Kidney epithelial cell (primary cell): ENCODE measurements around the genes CD244, TSTD1, FCER1G, NR1I3, OLFML2B and NOS1AP.

- RAMPAGE, long total RNA: no peak
- RRBS: no CpG with 5 or more reads among the region's 4 CpGs
Observed at GRCh38 chr1:160712689-160713120, 1.1 kb upstream of the CD48 start.

DNA sequence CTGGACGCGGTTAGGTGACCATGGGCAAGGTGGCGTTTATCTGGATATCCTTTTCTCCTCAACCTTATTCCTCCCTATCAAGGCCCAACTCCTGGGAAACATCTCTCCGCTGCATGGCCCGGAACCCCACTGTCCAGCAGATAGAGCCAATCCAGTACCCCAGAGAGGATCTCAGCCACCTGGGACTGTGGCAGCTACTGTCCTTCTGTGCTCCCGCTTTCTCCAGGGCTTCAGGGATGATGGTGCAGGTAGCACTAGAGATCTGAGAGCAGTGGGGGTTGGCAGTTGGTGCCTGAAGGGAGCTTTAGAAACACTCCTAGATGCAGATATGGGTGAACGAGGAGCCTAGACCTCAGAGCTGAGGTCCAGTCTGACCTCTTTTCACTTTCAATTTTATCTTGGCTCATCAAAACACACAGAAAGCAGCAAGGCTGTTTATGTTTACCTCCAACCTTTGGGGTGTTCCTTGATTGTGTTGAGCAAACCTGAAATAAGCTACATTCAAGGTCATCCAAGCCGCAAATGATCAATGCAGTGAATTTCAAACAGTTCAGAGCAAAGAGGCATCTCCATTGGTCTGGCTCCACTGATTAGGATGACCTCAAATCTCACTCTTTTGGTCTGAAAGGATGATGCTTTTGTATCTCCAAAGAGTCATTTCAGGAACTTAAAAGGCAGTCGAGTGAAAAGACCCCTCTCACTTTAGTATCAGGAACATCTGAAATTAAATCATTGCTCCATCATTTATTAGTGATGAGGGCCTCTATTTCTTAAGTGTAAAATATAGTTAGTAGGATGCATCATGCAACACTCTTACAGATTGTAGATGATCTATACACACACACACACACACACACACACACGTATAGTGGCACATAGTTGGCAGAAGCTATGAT, 1.3 kb downstream of the LY9 start:
- RAMPAGE, long total RNA: no peak
- RRBS: no CpG with 5 or more reads among the region's 10 CpGs

DNA sequence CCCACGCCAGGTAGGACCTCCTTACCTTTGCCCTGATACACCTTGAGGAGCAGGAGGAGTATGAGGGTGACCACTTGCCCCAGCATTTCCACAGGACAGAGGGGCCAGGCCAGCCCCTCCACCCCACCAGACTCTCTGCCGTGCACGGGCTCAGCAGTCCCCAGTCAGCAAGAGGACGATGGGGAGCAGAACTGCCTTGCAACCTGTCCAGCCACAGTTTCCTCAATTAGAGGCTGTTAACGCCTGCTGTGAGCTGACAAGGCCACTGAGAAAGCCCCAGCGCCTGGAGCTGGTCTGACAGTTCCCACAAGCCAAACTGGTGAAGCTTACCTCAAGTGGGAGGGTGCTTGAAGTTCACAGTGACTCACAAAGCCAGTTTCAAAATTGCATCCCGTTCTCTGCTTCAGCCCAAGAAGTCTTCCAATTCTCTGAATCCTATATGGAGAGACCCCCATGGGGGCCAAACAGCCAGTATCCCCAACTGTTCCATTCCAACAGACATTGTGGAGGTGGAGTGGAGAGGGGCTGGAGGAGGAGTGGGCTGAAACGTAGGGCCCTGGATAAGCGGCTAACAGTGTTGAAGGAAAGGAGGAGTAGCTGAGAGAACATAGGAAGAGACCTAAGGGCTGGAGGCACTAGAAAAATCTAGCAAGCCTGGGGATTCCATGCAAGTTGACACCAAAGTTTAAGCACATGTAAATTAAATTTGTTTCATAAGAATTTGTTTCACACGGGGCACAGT, at the start of gene CD244:
CD244 (minus strand) TSS at position 296 of the 742 bp plus-strand sequence.
- RAMPAGE, long total RNA: no peak
- RRBS: no CpG with 5 or more reads among the region's 10 CpGs

DNA sequence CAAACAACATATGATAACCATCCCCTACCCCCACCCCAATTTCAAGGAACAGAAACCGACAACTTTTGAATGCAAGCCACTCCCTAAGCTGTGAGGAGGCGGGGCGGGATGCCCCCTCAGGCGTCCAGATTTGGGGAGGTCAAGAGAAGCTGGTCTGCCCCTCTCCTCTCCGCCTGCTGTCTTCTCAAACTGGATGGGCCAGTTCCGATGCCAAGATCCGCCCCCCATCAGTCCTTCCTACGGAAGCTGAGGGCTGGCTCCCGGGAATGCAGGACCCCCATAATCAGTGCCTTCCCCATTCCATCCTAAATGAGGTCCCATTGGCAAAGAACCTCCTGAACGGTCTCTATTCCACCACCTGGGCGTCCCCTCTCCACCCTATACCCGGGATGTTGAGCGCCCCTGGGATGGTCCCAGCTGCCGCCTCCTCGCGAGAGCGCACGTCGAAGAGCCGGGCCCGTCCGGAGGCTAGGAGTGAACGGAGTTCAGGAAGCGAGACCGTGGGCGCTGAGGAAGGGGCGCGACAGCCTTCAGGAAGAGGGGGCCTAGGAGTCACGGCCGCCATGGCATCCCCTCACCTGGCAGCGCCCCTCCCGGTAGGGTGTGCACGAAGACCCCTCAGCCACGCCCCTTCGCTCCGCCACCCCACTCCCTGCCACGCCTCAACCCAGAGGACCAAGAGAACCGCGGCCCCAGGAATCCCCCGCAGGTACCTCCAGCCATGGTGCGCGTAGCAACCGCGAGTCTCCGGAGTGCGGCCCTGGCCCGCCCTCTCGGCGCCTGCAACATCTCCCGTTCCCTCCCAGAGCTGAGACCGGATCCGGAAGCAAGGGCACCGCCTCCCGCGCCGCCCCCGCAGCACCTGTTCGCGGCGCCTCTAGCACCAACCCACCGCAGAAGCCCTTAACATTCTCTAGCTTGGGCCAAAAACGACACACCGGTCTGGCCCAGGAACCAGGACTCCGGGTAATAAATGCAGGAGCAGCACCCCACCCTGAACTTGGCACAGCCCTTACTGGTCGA, at the start of gene TSTD1:
TSTD1 (minus strand) TSS at position 798 of the 1,023 bp plus-strand sequence.
- RAMPAGE, long total RNA: start-site peak on the minus strand centred at position 786 of the sequence, 61 bp wide, 1,157 and 1,043 reads in 2 replicates
- RRBS: 5% methylated on average over 16 of the region's 65 CpGs

DNA sequence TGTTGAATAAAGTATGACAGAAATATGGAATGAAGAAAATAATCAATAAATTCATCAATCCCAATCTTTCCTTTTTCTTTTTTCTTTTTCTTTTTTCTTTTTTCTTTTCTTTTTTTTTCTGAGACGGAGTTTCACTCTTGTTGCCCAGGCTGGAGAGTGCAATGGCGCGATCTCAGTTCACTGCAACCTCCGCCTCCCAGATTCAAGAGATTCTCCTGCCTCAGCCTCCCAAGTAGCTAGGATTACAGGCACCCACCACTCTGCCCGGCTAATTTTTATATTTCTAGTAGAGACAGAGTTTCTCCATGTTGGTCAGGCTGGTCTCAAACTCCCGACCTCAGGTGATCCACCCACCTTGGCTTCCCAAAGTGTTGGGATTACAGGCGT, 4.2 kb downstream of the ARHGAP30 start:
- RAMPAGE, long total RNA: no peak
- RRBS: no CpG with 5 or more reads among the region's 7 CpGs

- RAMPAGE, long total RNA: no peak
- RRBS: no CpG with 5 or more reads among the region's 6 CpGs
Observed at GRCh38 chr1:161158305-161158915, 890 bp upstream of the USP21 start.

- RAMPAGE, long total RNA: no peak
- RRBS: no CpG with 5 or more reads among the region's 13 CpGs
Observed at GRCh38 chr1:161190835-161191226, 8.0 kb downstream of the ADAMTS4 start.

- RAMPAGE, long total RNA: no peak
- RRBS: no CpG with 5 or more reads among the region's 6 CpGs
Observed at GRCh38 chr1:161192474-161193060, 6.3 kb downstream of the ADAMTS4 start.

DNA sequence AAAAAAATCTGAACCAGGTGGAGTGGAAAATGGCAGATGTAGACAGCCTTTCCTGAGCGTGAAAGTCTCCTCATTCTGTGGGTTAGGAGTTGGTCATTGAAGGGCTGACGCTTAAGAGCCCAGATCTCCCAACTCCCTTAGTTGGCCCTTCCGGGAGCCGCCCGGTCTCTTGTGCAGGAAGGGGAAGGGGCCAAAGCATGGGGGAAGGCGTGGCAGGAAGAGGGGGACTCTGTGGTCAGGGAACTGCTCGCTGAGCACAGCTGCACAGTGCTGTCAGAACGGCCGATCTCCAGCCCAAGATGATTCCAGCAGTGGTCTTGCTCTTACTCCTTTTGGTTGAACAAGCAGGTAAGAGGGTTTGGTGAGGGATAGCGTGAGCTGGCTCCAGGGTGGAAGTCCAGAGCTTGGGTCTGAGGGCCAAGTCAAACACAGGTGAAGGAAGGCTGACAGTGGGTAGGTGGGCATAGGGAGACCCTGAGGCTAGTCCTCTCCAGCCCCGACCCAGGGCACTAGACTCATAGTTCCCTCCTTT, at the start of gene FCER1G:
FCER1G (plus strand) TSS at position 273 of the 532 bp plus-strand sequence.
- RAMPAGE, long total RNA: no peak
- RRBS: no CpG with 5 or more reads among the region's 11 CpGs

- RAMPAGE, long total RNA: no peak
- RRBS: no CpG with 5 or more reads among the region's 5 CpGs
Observed at GRCh38 chr1:161237963-161238462, at the start of gene NR1I3. NR1I3 (minus strand) TSS chr1:161238203.

DNA sequence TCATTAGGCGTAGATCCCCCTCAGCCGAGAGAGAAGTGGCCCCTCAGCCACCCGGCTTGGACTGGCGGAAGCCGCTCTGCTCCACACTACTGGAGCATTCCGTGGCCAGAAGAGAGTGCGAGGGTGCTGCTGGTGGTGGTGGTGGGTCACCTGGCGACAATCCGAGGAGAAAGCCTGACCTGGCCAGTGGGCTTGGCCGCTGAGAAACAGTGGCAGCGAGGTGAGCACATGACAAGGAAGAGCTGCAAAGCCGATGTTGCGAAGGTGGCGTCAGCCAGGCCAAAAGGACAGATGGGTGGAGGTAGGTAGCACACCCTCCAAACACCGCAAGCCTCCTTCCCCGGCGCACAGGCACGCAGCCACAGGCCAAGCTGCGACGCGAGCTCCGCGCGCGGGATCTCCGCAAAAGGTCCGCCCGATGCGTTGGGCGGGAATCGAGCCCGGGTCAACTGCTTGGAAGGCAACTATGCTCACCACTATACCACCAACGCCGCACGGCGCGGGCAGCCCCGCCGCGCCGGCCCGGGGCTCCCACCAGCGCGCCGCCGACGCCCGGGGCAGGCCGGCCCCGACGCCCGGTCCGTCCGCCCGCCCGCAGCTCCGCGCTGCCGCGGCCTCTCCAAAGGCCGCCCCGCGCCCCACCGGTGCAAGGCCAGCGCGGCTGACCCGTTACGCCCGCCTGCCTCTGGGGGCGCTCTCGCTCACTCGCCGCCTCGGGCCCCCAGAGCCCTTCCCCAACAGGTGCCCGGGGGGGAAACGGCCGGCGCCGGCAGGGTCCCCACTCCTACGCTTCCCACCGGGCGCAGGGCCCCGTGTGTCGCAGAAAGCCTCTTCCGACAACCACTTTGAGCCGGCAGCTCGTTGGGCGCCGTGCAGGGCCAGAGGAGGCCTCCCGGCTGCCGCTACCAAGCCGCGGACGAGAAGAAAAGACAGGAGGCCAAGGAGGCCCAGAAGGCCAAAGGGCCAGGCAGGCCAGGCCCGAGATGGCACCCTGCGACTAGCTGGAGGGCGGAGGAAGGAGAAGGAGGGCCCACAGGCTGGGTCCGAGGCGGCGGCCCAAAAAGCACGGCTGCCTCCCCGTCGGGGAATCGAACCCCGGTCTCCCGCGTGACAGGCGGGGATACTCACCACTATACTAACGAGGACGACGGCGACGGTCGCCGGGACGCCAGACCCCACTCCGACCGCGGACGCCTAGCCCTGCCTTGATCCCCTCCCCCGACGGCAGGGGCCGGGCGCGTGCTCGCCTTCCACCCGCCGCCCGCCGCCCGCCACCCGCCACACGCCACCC, 65.1 kb upstream of the FCGR2A start:
- RAMPAGE, long total RNA: no peak
- RRBS: 4% methylated on average over 21 of the region's 133 CpGs

GRCh38 chr1:161524764-161525921, 803 bp downstream of the HSPA6 start:
- RAMPAGE, long total RNA: no peak
- RRBS: no CpG with 5 or more reads among the region's 83 CpGs

DNA sequence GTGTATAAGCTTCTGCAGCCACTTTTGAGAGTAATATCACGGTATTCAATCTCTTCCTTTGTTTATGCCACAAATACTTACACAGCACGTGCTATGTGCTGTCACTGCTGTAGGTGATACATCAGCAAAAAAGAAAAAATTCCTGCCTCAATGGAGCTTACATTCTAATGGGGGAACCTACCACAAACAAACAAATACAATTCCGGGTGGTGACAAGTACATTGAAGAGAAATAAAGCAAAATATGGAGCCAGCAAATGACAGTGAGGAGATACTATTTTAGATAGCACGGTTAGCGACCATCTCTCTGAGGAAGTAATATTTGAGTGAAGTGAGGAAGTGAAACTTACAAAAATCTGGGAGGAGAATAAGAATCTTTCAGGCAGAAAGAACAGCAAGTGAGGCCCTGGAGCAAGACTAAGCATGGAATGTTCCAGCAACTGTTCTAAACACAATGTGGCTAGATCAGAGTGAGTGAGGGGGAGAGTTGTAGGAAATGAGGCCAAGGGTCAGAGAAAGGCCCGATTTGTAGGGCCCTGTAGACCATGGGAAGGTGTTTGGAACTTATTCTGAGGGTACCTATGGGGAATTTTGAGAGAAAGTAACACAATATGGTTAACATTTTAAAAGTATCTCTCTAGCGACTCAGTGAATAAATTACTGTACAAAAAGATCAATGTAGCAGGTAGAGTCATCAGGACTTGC, 2.5 kb upstream of the FCRLB start:
- RAMPAGE, long total RNA: no peak
- RRBS: no CpG with 5 or more reads among the region's 7 CpGs

DNA sequence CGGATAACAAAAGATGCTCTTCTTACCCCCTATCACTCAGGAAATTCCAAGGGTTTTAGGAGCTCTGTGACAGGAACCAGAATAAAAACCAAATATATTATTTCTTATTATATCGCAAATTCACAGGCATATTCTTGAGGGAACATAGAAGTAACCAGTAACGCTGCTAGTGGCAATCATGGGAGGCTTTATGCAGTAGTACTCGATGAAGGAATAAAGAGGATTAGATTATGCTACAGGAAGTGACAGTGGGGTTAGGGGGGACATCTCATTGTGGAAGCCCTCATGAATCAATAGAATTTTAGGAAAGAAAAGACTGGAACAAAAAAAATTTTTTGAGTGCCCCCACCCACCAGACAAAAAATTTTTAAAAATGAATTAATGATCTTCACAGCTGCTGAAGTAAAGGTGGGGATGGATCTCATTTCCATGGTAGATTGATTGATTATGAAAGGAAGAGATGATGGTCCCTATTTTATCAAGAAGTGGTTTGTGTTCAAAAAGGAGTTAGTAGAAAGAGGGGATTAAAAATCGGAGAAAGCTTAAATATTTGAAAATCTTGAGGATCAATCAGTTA, 59.9 kb downstream of the ATF6 start:
- RAMPAGE, long total RNA: no peak
- RRBS: no CpG with 5 or more reads among the region's 5 CpGs

DNA sequence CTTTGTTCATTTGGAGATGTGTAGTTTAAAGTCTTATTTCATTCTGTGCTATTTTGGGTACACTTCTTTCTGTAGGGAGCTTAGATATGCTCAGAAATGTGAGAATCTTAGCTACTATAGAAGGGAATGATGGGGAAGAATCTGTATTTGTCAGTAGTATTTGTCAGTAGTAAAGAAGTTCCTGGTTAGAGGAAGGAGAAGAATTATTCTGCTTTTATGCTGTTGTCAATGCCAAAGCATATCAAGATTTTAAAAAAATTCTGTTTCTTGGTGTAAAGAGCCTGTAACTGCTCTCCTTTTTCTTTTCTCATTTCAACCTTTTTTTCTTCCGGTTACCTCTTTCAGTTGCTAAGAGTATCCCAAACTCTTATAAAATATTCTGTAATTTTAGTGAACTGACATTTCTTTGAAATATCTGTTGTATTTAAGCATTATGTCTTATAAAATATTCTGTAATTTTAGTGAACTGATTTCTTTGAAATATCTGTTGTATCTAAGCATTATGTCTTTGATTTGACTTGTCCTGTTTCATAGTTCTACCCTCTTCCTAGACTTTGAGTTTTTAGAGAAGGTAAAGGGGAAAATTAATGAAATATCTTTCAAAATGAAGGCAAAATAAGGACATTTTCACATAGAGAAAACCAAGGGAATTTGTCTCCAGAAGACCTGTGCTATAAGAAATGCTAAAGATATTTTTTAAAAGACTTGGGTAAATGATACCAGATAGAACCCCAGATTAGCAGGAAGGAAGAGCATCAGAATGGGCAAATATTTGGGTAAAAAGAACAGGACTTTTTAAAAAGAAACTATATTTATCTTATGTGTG, 91.0 kb downstream of the ATF6 start:
- RAMPAGE, long total RNA: no peak
- RRBS: no CpG with 5 or more reads among the region's 1 CpG

DNA sequence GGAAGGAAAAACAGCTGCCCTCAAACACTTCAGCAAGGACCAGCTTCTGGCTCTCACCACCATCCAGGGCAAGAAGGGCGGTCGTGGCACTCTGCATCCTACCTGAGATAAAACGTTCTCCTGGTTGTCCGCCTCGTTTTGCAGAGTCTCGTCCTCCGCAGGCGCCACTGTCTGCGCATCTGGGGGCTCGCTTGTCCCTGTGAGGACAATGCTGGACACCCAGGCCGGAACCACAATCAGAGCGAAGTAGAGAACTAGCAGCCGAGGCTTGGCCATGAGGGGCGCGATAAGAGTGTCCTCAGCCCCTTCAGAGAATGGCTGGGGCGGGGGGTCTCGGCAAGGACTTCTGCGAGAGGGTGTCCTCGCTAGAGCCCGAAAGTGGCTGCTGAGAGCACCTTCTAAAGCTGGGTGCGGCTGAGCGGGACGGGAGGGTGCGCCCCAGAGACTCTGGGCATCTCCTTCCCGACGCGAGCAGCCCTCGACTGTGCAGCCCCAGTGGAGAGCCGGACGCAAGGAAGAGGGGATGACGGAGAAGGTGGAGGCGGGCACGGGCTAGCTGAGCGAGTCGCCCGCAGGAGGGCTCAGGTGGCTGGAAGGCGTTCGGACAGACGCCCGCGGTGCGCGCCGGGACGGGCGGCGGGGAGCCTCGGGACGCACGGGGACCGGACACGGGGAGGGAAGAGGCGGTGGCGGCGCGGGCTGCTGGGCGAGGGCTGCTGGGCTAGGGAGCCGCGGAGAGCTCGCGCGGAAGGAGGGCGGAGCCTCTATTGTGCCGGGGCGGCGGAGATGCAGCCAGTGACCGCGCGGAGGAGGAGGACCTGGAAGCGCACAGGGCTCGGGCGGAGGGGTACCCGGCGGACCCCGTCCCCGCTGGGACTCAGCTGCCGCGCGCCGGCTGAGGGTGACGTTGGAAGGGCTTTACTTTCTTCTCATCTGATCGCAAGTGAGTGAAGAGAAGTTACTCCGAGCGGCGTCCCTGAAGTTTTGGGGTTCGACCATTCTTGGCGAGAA, at the start of gene OLFML2B:
OLFML2B (minus strand) TSS at position 715 of the 1,011 bp plus-strand sequence.
- RAMPAGE, long total RNA: start-site peak on the minus strand centred at position 590 of the sequence, 213 bp wide, 12 and 13 reads in 2 replicates
- RRBS: 1% methylated on average over 25 of the region's 87 CpGs

DNA sequence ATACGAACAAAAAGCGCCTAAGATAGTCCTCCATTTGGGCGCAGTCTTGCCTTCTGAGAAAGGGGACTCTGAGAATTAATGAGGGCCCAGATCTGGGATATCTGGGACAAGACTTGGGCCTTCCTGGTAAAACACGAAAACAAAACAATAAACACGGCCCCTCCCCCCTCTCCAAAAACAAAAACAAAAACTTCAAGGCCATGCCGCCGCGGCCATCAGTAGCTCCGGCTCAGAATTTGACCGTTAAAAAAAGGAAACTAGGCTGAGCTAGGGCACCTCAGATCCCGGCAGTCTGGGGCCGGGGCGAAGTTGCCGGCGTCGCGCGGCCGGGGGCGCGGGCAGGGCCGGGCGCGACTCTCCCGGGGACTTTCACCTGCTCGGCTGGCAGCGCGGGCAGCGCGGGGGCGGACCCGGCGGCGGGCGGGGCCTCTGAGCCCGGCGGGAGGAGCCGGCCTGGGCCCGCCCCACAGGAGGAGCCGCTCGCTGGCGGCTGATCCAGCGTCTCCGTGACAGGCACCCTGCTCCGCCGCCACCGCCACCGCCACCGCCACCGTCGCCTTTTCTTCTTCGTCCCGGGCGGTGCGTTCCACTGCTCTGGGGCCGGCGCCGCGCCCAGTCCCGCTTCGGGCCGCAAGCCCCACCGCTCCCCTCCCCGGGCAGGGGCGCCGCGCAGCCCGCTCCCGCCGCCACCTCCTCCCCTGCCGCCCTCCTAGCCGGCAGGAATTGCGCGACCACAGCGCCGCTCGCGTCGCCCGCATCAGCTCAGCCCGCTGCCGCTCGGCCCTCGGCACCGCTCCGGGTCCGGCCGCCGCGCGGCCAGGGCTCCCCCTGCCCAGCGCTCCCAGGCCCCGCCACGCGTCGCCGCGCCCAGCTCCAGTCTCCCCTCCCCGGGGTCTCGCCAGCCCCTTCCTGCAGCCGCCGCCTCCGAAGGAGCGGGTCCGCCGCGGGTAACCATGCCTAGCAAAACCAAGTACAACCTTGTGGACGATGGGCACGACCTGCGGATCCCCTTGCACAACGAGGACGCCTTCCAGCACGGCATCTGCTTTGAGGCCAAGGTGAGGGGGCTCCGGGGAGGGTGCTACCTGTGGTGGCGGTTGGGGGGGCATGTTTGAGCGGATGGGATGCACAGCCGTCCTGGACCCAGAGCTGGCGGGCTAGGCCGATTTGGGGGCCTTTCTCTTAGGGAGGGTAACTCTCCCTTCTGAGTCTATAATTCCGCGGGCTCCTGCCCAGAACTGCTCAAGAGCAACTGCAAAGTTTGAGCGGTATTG, at the start of gene NOS1AP:
NOS1AP (plus strand) TSS at position 467 of the 1,274 bp plus-strand sequence.
- RAMPAGE, long total RNA: no peak
- RRBS: 1% methylated on average over 46 of the region's 122 CpGs

- RAMPAGE, long total RNA: no peak
- RRBS: no CpG with 5 or more reads among the region's 2 CpGs
Observed at GRCh38 chr1:162088594-162088907, 19.1 kb downstream of the NOS1AP start.

DNA sequence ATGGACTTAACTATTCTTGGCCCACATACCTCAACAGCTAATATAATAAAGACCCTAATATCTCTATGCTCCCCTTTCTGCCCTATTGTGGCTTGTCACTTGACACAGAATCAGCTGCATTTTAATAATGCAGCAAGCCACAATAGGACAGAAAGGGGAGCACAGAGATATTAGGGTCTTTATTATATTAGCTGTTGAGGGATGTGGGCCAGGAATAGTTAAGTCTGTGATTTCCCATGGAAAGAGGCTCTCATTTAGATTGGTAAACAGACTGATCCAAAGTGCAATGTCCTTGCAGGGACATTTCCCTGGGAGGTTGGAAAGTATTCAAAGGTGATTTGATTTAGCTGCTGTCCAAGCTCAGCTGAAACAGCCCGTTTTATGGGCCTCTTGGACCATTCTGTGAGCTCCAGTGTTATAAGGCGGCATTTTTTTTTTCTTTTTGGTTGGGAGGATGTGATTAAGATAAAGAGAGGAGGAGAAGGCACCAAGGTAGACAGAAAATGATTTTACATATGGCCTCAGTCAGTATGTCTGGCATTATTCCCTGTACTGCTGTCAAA, 61.9 kb downstream of the NOS1AP start:
- RAMPAGE, long total RNA: no peak
- RRBS: no CpG with 5 or more reads among the region's 2 CpGs

GRCh38 chr1:162144456-162145328, 75.2 kb downstream of the NOS1AP start:
- RAMPAGE, long total RNA: no peak
- RRBS: no CpG with 5 or more reads among the region's 9 CpGs